HL-60 (cell line): ENCODE measurements around the gene PLPP4.

DNA sequence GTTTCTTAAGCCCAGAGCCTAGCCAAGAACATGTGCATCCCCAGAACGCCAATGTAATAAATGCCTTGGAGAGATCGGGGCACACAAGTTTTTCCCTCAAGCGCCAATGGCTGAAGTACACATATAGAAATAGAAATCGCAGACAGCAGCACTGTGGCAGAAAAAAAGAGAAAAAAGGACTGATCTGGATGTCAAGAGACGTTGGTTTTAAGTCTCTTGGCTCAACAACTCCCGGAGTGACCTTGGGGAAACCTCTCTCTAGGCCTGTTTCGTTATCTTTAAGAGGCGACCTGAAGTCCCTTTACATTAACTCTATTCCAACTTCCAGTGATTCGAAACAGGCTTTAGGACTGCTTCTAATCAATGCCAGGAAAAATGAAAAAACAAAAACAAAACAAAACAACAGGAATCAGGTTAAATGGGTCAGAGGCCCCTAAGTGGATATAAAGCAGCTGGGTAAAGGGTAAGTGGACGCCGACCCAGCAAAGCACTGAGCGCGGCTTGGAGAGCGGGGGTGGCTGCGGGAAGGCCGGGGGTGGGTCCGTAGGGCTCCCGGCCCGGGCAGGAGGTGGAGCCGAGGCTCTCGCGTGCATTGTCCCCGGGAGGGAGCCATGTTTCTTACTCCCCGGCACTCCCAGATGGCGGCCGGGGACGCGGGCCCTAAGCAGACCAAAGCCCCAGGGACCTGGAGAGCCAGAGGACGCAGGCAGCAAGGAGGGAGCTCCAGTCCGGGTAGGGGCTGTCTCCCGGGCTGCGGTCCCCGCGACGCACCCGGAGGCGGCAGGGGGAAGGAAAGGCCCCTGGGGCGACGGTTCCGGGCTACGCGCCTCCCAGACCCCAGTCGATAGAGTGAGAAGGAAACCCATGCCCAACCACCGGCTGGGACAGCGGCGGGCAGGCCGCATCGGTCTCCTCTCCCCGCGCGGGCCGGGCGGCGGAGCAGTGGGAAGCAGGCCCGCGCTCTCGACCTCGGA is 721 bp downstream of the EIF3A start:
- RRBS: 2% methylated on average over 33 of the region's 58 CpGs

DNA sequence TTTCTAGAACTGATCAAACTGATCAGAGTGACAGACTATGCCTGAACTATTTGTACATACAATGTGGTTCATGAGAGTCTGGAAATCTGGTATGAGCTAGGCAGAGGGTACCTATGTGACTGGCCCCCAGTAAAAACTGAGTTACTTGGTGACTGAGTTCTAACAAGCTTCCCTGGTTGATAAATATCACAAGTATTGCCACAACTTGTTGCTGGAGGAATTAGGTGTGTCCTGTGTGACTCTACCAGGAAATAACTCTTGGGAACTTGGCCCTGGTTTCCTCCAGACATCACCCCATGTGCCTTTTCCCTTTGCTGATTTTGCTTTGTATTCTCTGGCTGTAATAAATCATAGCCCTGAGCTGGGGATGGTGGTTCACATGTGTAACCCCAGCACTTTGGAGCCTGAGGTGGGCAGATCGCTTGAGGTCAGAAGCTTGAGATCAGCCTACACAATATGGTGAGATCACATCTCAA is 3.2 kb upstream of the DENND10 start:
- RRBS: no CpG with 5 or more reads among the region's 1 CpG

DNA sequence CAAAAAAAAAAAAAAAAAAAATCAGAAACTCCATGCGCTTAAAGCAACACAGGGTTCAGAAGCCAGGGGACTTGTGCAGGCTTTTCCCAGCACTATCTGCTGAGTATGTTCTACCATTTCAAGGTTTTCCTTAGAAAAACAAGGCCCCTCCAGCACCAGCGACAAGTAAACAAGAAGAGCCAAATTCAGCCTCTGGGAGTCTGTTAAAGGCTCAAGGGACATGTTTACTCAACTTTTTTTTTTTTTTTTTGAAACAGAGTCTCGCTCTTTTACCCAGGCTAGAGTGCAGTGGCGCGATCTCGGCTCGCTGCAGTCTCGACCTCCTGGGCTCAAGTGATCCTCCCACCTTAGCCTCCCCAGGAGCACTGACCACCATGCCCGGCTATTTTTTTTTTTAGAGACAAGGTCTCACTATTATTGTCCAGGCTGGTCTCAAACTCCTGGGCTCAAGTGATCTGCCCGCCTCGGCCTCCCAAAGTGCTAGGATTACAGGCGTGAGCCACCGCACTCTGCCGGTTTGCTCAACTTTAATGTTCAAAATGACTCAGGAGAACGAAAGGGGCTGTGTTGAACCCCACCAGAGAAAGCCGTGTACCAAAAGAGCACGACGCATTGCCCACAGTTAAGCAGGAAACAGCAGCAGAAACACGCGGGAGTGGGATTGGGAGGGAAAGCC is 825 bp downstream of the PRDX3 start:
- RRBS: no CpG with 5 or more reads among the region's 20 CpGs

GRCh38 chr10:119208113-119208573 is 772 bp downstream of the GRK5 start:
- RRBS: no CpG with 5 or more reads among the region's 16 CpGs

DNA sequence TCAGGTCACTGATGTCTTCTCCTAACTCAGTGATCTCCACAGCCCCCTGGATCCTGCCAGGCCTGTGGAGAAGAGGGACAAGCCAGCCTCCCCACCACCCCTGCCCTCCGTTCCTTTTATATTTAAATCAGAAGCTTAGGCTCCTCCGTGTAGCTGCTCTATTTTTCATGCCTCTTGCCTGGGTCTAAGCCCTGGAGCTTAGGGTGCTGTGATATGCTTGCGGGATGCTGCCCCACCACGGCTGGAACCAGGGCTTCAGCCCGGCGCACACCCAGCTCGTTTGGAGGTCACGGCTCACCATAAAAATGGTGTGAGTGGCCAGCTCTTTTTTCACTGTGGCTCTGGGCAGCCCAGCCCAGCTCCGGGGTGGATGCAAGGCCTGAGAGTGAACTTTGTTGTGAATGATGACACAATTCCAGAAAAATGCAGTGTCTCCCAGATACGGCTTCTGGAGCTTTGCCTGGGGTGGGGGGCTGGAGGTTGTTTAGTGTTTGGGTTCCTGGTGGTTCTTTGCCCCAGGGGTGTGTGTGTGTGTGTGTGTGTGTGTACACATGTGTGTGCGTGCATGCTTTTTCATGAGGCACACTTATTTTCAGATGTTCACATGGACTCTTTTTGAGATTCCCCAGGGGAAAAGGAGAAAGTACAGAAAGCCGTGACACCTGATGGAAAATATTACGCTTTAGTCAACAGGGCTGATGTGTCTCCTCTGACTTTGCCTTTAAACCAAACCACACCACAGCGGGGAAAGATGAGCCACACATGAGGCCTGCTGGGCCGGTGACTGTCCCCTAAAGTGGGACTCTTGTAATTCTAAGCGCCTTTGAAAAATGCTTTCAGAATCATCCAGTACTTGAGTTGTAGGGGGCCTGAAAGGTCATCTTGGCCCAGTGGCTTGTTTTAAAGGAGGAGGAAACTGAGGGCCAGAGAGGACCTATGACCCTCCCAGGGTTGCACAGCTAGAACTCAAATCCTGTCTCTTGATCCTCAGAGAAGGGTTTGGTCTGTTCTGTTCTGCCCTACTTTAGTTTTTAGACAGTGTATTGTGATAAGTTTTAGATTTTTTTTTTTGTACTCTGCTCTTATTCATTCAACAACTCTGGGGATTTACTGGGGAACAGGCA is 46.3 kb downstream of the GRK5 start:
- RRBS: 77% methylated on average over 5 of the region's 16 CpGs

- RRBS: no CpG with 5 or more reads among the region's 6 CpGs
Measured at GRCh38 chr10:119350581-119351059, 143.2 kb downstream of the GRK5 start.

DNA sequence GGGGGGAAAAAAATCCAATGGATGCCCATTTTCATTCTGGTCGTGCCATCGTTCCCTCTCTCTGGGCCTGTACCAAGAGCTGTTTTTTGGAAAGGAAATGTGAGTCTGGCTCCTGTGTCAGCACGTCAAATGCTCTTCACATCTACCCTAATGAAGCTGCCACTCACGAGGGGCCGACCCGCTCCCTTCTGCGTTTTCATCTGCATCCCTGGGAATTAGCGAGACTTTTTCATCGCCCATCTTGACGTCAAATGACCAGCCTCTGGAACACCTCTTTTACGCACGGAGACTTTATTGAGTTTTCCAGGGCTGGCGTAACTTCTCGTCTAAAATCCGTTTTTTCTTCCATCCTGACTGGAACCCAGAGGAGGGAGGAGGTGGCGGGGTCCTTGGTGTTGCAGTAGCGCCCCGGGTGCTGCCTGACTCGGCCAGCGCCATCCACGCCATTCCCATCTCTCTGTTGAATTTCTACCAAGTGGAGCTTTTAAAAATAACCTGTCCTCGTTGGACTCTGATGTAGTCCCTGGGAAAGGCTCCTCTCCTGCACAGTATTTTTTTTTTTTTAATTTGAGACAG is 156.0 kb downstream of the RGS10 start:
- RRBS: no CpG with 5 or more reads among the region's 22 CpGs

DNA sequence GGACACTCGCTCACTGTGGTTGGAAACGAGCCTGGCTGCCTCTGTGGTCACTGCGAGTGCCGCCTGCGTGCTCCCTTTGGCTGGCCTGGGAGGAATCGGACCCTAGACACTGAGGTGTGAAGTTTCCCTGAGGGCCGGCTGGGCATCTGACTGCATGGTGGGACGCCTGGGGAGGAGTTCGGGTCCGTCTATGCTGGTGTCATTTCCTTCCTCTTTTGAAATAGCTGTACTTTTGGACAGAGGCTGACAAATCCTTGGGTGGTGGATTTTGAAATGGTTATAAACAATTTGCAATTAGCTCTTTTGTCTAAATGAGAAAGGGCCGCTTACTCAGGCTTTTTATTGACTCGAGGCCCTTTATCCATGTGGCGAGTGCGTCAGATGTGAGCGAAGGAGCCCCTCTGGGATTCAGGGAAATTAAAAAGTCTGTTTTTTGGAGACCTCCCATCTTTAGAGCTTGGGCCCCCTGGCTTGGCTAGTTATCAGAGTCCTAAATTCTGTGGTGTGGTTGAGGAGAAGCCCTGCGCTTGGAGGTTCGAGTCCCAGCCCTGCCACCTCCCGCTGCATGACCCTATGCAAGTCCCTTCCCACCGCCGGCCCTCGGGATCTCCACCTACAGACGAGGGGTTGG is 147.1 kb downstream of the RGS10 start:
- RRBS: no CpG with 5 or more reads among the region's 22 CpGs

DNA sequence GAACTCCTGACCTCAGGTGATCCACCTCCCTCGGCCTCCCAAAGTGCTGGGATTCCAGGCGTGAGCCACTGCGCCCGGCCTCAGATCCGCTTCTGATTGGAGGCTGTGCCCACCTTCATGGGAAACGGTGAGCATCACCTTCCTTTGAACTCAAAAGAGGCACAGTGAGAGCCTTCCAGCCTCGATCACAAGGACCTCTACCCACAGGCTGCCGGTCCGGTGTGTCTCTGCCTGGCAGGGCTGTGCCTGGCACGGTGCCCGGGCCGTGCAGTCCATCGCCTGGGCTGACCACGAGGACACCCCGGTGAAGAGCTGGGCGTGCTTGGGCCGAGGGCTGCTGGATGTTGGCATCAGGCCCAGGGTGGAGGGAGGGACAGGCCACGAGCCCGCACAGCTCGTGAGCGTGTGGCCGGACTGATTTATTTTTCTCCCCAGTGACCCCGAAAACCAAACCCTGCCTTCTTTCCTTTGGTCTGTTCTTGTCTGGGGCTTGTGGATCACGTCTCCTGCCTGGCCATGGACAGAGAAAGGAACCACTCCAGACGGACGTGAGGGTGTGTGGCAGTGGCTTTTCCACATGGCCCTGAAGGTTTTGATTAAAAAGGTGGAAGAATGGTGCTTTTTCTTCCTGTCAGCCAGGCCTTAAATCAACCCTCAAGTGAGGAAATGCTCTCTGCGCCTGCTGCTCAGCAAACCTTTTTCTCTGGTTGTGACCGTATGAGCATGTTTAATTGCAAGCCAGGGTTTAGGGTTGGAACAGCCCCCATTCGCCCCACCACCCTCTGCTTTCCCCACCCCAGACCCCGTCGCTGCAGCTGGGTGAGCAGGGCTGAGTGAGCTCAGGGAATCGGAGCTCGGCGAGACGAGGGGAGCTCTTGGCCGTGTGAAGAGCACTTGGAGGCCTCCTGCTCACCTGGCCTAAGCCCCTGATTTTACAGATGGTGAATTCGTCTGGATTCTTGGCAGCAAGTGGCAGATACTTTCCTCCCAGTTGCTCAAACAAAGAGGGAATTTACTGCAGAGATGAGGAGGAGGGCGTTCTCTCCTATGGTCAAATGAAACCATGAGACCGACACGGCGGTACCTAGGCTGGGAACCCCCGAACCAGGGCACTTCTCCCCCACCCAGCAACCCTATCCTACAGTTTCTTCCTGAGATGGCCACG is 130.1 kb downstream of the RGS10 start:
- RRBS: 77% methylated on average over 6 of the region's 43 CpGs

DNA sequence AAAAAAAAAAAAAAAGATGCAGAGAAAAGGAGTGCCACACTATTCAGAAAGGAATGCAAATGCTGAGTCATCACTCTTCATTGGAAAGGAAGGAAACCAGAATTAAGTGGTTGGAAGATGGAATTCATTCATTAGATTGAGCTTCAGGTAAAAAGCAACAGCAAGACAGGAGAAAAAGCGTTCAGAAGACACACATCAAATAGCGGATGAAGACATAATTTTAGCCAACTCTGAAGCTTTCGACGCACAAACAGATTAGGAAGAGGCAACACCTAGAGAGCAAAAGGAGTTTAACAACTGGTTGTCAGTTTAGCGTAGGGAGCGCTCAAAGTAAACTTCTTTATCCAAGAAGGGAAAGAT is 1.3 kb downstream of the TIAL1 start:
- RRBS: no CpG with 5 or more reads among the region's 6 CpGs

DNA sequence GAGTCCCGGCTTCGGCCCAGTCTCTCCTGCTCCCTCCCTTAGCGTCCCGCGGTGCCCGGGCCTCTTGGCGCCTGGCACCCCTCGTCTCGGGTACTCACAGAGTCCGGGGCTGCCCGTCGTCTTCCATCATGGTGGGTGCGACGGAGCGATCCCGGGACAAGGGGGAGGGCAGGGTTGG is 539 bp downstream of the TIAL1 start:
- RRBS: 3% methylated on average over 16 of the region's 16 CpGs

GRCh38 chr10:119687176-119687708 is 36.1 kb downstream of the BAG3 start:
- RRBS: no CpG with 5 or more reads among the region's 6 CpGs

- RRBS: no CpG with 5 or more reads among the region's 7 CpGs
Measured at GRCh38 chr10:119783568-119784006, 57.7 kb downstream of the INPP5F start.

GRCh38 chr10:119849333-119849879 is 23.2 kb downstream of the MCMBP start:
- RRBS: no CpG with 5 or more reads among the region's 3 CpGs

DNA sequence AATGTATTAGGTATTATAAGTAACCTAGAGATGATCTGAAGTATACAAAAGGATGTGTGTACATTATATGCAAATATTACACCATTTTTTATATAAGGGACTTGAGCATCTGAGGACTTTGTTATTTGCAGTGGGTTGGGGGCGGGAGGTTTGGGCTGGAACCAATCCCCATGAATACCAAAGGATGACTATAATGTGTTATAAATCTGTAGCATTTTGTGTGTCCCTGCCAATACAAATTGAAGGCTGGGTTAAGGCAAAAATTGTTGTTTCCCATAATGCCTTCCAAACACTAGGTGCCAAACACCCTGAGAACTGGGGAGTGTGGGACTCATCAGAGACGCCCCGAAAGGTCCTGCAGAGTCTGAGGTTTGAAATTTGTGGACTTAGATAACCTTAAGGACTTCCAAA is 150.2 kb upstream of the PLPP4 start:
- RRBS: no CpG with 5 or more reads among the region's 3 CpGs

GRCh38 chr10:120456707-120457551 is at the start of gene PLPP4:
Gene PLPP4, plus strand, starts transcription at chr10:120457227.
- RRBS: 11% methylated on average over 38 of the region's 95 CpGs

DNA sequence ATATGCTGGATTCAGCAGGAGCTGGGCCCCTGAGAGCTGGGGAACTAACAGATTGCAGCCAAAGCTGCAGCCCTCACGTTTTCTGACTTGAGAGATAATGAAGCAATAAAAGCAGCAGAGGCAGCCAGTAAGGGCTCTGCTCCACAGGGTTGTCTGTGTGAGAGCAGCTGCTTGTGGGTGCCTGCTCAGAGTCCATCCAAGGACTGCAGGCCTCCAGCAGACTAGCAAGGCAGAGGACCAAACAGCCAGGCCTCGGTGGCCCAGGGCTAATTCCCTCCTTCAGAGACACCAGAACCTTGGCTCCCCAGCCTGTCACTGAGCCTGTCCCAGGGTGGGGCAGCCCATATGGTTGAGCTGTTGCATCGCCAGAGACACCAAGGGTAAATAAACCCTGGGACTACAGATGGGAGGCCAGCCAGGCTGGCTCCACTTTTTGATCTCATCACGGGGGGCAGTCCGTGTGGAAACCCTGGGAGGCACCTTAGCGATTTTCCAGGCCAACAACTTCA is 229.2 kb downstream of the WDR11 start:
- RRBS: no CpG with 5 or more reads among the region's 6 CpGs

GRCh38 chr10:121339990-121340714 is 258.1 kb downstream of the FGFR2 start:
- RRBS: no CpG with 5 or more reads among the region's 7 CpGs